Testis (tissue), 5 donors: Measurements from ENCODE around the gene TGFB1I1.

DNA sequence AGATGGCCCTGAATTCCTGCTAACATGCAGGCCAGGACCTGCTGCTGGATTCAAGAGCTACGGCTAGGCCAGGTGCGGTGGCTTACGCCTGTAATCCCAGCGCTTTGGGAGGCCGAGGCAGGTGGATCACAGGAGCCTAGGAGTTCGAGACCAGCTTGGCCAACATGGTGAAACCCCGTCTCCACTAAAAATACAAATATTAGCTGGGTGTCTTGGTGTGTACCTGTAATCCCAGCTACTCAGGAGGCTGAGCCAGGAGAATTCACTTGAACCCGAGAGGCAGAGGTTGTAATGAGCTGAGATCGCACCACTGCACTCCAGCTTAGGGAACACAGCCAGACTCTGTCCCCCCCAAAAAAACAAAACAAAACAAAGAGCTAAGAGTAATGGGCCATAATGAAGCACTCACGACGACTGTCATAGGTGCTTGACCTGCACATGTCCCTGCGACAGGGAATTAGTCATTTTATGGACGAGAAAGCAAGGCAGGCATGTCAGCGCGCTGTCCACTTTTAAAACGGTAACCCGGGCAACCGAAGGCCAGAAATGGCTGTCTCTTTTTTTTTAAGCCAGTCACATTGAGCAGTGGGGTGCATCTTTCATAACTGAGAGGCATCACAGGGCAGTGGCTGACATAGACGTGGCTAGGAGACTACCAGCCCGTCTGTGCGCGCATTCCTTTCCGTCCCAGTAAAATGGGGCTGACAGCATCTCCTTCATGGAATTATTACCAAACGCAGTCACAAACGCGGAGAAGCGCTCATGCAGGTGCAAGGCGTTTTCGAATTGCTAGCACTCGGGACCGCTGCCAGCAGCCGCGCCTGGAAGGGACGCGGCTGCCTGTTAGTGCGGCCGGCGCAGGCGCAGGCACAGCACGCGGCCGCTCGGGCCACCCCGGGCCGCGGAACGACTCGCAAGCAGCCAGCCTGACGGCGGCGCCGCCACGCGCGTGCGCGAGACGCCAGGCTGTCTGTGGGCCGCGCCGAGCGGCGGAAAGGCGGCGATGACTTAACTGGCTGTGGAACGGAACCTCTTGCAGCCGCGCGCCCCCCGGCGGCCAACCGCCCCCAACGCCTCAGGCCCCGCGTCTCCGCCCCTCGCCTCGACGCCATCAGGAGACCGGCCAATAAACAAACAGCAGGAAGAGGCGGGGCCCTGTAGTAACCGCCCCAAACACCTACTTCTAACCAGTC lies 783 bp upstream of the FBRS start:
- PRO-cap, 3 experiments, result peak in 3 of 3 experiments; most common minus-strand start position 1,104 of the sequence (in 2)
- RAMPAGE, long total RNA, 2 experiments, result start-site peak on the minus strand in 1 of 2 experiments, centred at position 853 of the sequence, 9 reads per replicate
- RRBS, result 1% methylated on average over 19 of the region's 82 CpGs

- PRO-cap, 3 experiments, result no peak in any of the 3 experiments
- RAMPAGE, long total RNA, 2 experiments, result no peak in any of the 2 experiments
- RRBS, result no CpG with 5 or more reads among the region's 6 CpGs
These were observed 903 bp upstream of the PHKG2 start for GRCh38 chr16:30747210-30747833.

DNA sequence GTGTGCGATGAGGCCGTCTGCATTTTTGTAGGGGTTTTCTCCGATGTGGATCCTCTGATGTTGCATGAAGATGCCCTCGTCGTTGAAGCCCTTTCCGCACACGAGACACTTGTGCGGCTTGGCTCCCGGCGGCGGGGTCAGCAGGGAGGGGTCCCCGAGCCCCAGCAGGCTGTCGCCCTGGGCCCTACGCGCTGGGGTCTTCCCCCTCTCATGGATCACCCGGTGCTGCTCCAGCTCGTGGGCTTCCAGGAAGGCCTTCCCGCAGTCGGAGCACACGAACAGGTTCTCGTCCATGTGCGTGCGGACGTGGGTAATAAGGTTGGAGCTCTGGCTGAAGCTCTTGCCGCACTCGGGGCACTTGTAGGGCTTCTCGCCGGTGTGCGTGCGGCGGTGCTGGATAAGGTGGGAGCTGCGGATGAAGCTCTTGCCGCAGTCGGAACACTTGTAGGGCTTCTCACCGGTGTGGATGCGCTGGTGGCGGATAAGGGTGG lies 4.5 kb downstream of the ZNF629 start:
- PRO-cap, 3 experiments, result no peak in any of the 3 experiments
- RAMPAGE, long total RNA, 2 experiments, result no peak in any of the 2 experiments
- RRBS, result 37% methylated on average over 11 of the region's 37 CpGs

DNA sequence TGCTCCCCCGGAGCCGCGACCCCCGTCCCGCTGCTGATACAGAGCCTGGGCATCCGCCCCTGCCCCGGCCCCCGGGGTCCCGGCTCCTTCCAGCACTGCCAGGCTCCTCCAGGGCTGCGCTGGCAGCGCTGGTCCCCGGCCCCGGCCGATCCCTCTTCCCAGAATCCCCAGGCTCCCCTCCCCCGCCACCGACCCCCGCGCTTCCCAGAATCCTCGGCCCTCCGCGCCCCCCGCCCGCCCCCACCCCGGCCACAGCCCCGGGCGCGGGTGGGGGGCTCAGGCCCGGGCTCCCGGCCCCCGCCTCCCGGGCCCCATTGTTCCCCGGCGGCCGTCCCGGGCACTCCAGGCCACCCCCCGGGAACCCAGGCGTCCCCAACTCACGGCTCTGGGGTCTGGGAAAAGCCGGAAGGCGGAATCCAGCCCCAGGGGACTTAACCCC lies 339 bp downstream of the ZNF629 start:
- PRO-cap, 3 experiments, result peak in 3 of 3 experiments; most common plus-strand start position 260 of the sequence (in 3); most common minus-strand start position 146 of the sequence (in 1)
- RAMPAGE, long total RNA, 2 experiments, result no peak in any of the 2 experiments
- RRBS, result 2% methylated on average over 16 of the region's 40 CpGs

- PRO-cap, 3 experiments, result no peak in any of the 3 experiments
- RAMPAGE, long total RNA, 2 experiments, result no peak in any of the 2 experiments
- RRBS, result no CpG with 5 or more reads among the region's 17 CpGs
These were observed 2.9 kb upstream of the SETD1A start for GRCh38 chr16:30954365-30955428.

DNA sequence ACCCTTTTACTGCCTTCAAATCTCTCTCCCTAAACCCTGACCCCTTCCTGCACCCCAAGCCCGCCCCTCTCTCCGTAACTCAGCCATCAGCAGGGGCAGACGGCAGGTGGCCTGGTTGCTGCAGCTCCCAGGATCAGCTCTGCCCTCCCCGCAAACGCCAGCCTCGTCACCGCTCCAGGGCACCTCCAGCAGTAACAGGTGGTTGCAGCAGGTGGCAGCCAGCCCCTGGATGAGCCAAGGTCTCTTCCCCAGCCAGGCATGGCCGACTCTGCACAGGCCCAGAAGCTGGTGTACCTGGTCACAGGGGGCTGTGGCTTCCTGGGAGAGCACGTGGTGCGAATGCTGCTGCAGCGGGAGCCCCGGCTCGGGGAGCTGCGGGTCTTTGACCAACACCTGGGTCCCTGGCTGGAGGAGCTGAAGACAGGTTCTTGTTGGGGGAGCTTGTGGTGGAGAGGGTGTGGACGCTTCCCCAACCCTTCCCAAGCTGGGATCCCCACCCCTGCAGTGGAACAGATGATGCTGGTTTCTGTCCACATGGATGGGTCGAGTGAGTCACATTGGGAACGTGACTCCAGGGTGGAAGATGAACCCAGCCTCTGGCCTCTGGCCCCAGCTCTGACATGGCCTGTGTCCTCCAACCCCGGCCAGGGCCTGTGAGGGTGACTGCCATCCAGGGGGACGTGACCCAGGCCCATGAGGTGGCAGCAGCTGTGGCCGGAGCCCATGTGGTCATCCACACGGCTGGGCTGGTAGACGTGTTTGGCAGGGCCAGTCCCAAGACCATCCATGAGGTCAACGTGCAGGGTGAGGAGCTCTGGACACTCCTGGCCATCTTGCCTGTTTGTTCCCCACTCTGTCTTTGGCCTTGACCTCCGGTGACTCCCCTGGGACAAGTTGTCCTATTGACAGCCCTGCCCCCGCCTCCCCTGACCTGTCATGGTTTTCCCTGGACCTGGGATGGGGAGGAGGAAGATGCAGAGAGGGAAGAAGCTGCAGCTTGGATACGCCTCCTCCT lies 701 bp downstream of the HSD3B7 start:
- PRO-cap, 3 experiments, result peak in 1 of 3 experiments; most common minus-strand start position 486 of the sequence (in 1)
- RAMPAGE, long total RNA, 2 experiments, result no peak in any of the 2 experiments
- RRBS, result no CpG with 5 or more reads among the region's 26 CpGs

DNA sequence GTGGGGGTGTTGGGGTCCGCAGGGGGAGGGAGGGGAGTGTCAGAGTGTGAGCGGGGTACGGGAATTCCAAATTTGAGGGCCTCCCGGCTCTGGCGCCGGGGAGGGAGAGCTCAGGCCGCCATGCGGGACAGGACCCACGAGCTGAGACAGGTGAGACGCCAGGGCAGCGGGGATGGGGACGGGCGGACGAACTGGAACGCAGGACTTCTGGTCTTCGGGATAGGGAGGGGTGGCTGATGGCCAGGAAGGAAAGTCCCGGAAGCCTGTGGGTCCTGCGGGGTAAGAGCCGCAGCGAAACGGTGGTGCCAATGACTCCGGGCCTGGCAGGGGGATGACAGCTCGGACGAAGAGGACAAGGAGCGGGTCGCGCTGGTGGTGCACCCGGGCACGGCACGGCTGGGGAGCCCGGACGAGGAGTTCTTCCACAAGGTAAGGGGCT lies 347 bp downstream of the STX4 start:
- PRO-cap, 3 experiments, result peak in 1 of 3 experiments; most common plus-strand start position 308 of the sequence (in 1)
- RAMPAGE, long total RNA, 2 experiments, result start-site peak on the plus strand in 1 of 2 experiments, centred at position 71 of the sequence, 24 reads per replicate
- RRBS, result 1% methylated on average over 12 of the region's 32 CpGs

- PRO-cap, 3 experiments, result no peak in any of the 3 experiments
- RAMPAGE, long total RNA, 2 experiments, result no peak in any of the 2 experiments
- RRBS, result no CpG with 5 or more reads among the region's 1 CpG
These were observed 9.0 kb downstream of the FUS start for GRCh38 chr16:31188701-31189489.

DNA sequence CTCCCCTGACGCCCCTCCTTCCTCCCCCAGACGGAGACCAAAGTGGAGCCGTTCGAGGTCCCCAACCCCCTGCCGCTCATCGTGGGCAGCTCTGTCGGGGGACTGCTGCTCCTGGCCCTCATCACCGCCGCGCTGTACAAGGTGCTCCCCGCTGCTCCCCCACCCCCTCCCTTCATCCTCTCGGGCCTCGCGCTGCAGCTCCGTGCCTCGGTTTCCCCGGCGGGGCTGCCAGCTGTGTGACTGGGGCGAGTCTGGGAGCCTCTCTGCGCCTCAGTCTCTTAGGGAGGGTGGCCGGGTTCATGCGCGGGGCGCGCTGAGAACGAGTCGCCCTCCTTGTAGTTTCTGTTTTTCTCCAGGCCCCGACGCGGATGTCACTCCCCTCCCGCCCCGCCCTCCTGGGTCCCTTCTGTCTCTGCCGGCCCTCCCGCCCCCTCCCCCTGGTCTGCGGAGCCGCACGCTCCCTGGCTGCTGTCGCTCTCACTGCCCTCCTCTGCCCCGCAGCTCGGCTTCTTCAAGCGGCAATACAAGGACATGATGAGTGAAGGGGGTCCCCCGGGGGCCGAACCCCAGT lies 23.8 kb upstream of the ITGAX start:
- PRO-cap, 3 experiments, result no peak in any of the 3 experiments
- RAMPAGE, long total RNA, 2 experiments, result no peak in any of the 2 experiments
- RRBS, result 3% methylated on average over 5 of the region's 43 CpGs

DNA sequence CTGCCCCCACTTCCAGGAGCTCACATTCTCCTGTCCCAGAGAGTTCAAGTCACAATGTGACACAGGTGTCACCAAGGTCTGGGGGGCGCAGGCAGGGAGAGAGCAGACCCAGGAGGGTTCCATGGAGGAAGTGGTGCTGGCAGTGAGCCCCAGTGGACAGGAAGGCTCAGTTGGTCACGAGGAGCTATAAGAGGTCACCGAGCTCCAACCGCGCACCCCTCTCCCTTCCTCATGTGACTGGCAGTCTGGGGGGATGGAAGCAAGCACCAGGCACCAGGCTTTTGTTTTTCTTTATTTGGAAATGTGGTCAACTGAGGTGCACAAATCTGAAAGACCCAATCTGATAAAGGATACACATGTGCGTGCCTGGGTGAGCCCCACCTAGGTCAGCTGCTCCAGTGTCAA lies 2.5 kb downstream of the ITGAD start:
- PRO-cap, 3 experiments, result no peak in any of the 3 experiments
- RAMPAGE, long total RNA, 2 experiments, result no peak in any of the 2 experiments
- RRBS, result no CpG with 5 or more reads among the region's 6 CpGs

DNA sequence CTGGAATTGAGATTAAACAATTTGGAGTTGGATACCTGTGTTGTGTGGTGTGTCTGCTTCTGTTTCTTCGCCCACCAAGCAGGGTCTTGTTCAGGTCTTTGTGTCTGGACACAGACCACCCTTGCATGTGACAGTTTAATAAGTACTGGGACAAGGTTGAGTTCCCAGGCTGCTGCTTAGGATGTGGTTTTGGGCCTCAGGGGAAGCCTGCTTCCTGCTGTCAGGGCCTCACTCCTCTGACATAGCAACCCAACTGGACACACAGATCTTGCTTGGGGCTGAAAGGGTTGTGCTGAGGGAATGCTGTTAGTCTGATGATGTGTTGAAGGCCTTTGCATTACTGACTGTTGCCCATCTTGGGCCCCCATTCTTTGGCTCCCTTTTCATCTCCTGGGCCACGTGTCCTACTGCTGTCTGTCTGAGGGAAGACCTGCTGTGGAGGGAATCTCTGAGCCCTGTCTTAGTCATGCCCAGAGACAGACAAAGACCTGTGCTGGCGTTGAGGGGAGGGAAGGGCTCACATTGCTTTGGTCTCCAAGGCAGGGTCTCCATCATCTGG lies 4.7 kb upstream of the TGFB1I1 start:
- PRO-cap, 3 experiments, result no peak in any of the 3 experiments
- RAMPAGE, long total RNA, 2 experiments, result no peak in any of the 2 experiments
- RRBS, result no CpG with 5 or more reads among the region's 3 CpGs

DNA sequence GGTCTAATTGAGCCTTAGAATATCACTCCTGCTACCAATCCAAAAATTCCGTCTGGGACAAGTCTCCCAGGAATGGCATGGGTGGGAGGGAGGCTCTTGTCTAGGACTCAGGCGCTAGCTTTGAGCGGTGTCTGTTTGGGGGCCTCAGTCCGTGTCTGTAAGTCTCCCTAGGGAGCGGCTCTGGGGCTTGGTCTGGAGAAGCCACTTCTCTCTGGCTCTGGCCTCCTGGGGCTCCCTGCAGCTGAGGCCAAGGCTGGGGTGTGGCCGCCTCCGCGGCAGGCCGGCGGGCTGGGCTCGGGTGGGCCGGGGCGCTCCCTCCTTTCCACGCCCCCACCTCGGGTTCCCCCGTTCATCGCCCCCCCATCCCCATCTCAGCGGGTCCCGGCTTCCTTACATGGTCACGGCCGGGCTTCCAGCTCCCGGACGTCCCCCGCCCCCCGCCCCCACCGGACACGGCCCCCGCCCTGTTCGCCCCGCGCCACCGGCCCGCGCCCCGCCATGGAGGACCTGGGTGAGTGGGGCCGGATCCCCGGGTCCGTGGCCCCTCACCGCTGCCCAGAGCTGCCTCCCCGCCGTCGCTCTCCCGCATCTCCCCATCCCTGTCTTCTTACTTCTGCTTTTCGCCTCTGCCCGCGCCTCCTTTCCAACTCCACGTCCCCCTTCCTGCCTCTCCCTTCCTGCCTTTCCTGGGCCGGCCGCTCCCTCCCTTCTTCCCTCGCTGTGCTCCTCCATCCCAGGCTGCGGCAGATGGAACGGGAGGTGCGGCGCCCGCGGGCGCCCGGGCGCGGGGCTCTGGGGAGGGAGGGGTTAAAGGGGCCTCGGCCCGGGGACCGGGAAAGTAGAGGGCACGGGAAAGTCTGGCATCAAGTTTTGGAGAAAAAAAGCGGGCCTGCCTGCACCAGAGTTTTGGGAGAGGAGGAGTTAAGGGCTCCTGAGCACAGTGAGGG lies at the start of gene TGFB1I1:
TGFB1I1 (plus strand) TSS at position 462 of the 947 bp plus-strand sequence.
- PRO-cap, 3 experiments, result peak in 3 of 3 experiments; most common plus-strand start position 499 of the sequence (in 2); most common minus-strand start position 595 of the sequence (in 2)
- RAMPAGE, long total RNA, 2 experiments, result start-site peak on the plus strand in 2 of 2 experiments, centred at positions 481 to 501 of the sequence, 15 to 58 reads per replicate
- RRBS, result 2% methylated on average over 29 of the region's 65 CpGs

DNA sequence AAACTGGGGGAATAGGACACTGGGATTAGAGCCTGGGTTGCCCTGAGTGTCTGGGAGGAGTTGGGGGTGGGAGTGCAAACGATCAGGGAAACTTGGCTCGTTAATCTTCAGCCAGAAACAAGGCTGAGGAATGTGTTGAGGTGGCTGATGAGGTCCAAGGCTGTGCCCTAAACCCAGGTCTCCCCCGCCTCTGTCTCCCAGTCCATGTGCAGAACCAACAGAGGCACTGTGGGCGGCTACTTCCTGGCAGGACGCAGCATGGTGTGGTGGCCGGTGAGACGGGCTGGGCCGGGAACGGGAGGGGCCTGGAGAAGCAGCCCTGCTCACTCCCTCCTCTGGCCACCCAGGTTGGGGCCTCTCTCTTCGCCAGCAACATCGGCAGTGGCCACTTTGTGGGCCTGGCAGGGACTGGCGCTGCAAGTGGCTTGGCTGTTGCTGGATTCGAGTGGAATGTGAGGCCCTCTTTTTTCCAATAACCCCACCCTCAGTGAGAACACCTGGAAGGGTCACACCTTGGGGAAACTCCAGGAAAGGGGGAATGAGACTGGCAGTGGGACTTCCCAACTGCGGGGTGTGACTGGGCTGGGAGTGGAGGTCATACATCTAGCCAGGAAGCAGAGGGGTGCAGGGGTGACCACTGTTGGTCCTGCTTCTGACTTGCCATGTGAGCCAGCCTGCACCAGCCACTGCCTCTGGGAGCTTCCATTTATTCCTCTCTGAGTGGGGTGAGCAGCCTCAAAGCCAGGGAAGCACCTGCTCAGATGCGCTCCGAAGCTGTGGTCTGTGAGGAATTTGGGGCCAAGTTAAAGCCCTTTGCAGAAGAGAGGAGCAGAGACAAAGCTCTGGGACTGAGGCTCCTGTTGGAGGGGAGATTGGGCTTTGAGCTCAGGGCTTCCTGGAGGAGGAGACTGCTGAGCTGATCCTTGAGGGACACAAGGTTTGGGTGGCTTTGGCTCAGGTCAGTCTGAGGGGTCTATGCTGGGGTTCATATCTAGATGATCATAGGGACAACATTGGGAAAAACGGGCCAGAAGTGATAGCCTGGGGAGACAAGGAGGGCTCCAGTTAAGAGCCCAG lies 1.9 kb downstream of the SLC5A2 start:
- PRO-cap, 3 experiments, result no peak in any of the 3 experiments
- RAMPAGE, long total RNA, 2 experiments, result no peak in any of the 2 experiments
- RRBS, result no CpG with 5 or more reads among the region's 17 CpGs

- PRO-cap, 3 experiments, result no peak in any of the 3 experiments
- RAMPAGE, long total RNA, 2 experiments, result no peak in any of the 2 experiments
- RRBS, result no CpG with 5 or more reads among the region's 8 CpGs
These were observed 1.7 kb upstream of the KRBOX5 start for GRCh38 chr16:31711273-31711848.

DNA sequence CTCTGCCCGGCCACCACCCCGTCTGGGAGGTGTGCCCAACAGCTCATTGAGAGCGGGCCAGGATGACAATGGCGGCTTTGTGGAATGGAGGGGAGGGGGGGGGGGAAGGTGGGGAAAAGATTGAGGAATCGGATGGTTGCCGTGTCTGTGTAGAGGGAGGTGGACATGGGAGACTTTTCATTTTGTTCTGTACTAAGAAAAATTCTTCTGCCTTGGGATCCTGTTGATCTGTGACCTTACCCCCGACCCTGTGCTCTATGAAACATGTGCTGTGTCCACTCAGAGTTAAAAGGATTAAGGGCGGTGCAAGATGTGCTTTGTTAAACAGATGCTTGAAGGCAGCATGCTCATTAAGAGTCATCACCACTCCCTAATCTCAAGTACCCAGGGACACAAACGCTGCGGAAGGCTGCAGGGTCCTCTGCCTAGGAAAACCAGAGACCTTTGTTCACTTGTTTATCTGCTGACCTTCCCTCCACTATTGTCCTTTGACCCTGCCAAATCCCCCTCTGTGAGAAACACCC lies 36.7 kb upstream of the ZNF267 start:
- PRO-cap, 3 experiments, result peak in 1 of 3 experiments; most common minus-strand start position 291 of the sequence (in 1)
- RAMPAGE, long total RNA, 2 experiments, result no peak in any of the 2 experiments
- RRBS, result no CpG with 5 or more reads among the region's 10 CpGs

DNA sequence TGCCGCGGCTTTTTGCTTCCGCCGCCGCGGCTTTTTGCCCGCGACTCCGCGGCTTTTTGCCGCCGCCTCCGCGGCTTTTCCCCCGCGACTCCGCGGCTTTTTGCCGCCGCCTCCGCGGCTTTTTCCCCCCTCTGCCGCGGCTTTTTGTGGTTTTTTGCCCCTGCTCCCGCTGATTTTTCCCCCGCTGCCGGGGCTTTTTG lies 590.6 kb downstream of the TP53TG3F start:
- PRO-cap, 3 experiments, result no peak in any of the 3 experiments
- RAMPAGE, long total RNA, 2 experiments, result no peak in any of the 2 experiments
- RRBS, result no CpG with 5 or more reads among the region's 27 CpGs

DNA sequence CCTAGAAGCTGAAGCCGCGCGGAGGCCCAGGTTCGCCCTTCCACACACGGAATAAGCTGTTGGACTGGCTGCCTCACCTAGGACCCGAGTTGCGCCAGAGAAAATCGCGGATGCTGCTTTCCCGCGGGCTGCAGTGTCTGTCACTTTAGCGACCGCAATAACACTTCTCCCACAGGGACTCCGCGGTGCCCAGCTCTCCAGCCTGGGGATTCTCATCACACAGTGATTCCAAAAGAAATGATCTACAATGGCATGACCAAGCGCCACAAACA lies 1737.0 kb downstream of the TP53TG3F start:
- PRO-cap, 3 experiments, result no peak in any of the 3 experiments
- RAMPAGE, long total RNA, 2 experiments, result no peak in any of the 2 experiments
- RRBS, result no CpG with 5 or more reads among the region's 16 CpGs

DNA sequence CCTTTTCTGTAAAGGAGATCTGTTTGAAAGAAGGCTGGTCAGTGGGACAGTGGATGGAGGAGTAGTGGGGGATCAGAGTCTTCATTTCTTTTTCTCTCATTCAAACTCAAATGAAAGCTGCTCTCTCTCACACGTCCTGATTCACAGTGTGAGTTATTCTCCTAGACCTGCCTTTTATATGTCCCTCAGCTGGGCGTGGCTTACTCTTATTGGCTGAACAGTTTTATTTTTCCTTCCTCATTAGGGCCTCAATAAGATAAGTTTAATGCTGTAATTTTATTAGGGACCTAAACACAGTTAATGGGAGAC lies 1925.5 kb downstream of the TP53TG3F start:
- PRO-cap, 3 experiments, result peak in 2 of 3 experiments; most common minus-strand start position 148 of the sequence (in 2)
- RAMPAGE, long total RNA, 2 experiments, result no peak in any of the 2 experiments
- RRBS, result no CpG with 5 or more reads among the region's 2 CpGs

GRCh38 chr16:46629184-46629725 lies 8.1 kb upstream of the SHCBP1 start:
- PRO-cap, 3 experiments, result no peak in any of the 3 experiments
- RAMPAGE, long total RNA, 2 experiments, result no peak in any of the 2 experiments
- RRBS, result no CpG with 5 or more reads among the region's 6 CpGs

GRCh38 chr16:46632884-46633462 lies 11.8 kb upstream of the SHCBP1 start:
- PRO-cap, 3 experiments, result no peak in any of the 3 experiments
- RAMPAGE, long total RNA, 2 experiments, result no peak in any of the 2 experiments
- RRBS, result no CpG with 5 or more reads among the region's 22 CpGs